Neural crest cell (in vitro differentiated cells): ENCODE data around the genes GNG13 and TPSAB1.

DNA sequence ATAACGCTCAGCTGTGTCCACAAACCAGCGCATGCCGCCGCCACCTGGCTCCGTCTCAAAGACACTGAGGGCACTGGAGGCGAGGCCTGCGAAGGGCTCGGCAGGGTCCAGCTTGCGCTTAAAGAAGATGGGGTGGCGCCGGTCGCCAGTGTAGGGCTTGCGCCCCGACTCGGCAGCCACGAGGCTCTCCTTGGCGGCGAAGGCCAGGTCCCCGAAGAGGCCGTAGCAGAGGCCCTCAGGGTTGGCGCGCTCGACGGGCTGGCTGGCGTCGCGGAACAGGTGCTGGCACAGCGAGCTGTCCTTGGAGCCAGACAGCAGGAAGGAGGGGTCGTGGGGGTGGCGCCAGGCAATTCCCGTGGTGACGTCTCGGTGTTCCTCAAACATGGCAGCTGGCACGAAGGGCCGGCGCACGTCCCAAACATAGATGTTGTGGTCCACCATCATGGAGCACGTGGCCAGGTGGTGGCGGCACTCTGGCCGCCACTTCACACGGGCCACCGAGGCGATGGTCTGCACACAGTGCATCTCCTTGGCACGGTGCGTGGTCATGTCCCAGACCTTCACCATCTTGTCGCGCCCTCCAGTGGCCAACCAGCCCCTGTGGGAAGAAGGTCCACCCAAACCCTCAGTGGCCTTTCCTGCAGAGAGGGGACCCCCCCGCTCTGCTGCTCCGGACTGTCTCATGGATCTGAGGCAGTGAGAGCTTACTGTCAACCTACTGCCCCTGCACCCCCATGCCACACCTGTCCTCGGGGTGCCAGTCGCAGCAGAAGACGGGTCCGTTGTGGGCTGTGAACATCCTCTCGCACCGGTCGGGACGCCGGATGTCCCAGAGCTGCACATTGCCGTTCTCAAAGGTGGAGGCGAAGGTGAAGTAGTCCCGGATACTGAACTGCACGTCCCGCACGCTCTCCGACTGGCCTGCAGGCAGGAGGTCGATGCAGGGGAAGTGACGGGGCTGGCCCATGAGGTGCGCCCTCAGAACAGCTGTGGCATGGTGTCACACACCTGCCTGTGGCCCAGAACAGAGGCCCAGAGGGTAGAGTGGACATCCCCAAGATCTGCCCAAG lies 3.0 kb upstream of the JMJD8 start:
- PRO-cap, result no peak

DNA sequence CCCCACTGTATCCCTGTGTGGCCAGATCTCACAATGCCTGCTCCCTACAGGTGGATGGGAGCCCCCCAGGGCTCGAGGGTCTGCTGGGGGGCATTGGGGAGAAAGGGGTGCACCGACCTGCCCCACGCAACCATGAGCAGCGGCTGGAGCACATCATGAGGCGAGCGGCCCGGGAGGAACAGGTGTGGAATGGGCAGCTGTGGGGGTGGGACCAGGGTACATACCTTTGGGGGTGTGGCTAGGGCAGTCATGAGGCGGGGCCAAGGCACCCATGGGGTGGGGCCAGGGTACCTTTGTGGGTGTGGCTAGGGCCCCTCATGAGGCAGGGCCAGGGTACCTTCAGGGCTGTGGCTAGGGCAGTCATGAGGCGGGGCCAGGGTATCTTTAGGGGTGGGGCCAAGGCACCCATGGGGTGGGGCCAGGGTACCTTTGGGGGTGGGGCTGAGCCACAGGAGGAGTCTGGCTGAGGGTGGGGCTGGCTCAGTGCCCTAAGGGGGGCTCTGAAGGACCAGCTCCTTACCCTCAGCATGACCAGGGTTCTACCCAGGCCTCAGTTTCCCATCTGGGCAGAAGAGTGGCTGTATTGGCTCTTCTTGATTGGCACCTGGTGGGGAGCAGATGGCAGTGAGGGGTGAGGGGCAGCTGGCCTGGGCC lies 3.5 kb downstream of the GNG13 start:
- PRO-cap, result no peak

DNA sequence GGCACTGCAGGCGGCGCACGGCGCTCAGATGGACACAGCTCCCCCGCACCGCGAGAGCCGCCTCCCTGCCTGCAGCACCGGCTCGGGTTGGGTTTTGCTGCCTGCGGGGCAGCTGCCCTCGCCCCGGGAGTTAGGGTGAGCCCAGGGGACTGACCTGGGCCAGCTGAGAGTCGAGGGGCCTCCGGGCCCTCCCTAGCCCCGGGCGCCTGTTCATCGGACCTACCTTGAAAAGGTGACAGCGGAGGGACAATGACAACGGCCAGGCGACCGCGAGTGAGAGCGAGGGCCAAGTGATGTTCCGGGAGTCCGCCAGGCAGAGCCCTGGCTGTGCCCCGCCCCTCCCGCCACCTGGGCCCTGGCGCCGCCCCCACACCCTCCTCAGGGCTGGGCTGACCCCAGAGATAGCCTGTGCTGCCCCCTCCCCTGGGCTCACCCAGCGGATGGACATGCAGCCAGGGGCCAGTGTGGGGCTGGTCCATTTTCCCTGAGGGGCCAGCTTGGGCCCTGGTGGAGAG lies at the start of gene GNG13:
Gene GNG13 (minus strand): TSS at position 292 of the 515 bp plus-strand sequence.
- PRO-cap, result no peak

- PRO-cap, result no peak
Measured at GRCh38 chr16:964472-965282, 6.1 kb downstream of the LMF1 start.

GRCh38 chr16:973366-973746 lies 2.6 kb upstream of the LMF1 start:
- PRO-cap, result no peak

DNA sequence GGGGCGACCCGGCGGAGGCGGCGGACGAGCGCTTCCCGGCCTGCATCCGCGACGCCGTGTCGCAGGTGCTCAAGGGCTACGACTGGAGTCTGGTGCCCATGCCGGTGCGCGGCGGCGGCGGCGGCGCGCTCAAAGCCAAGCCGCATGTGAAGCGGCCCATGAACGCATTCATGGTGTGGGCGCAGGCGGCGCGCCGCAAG lies 410 bp downstream of the SOX8 start:
- PRO-cap, result no peak

GRCh38 chr16:1082283-1083008 lies 9.9 kb downstream of the SSTR5 start:
- PRO-cap, result no peak

- PRO-cap, result no peak
Measured at GRCh38 chr16:1155297-1155769, 2.4 kb downstream of the CACNA1H start.

- PRO-cap, result no peak
Measured at GRCh38 chr16:1184412-1185064, 31.6 kb downstream of the CACNA1H start.

DNA sequence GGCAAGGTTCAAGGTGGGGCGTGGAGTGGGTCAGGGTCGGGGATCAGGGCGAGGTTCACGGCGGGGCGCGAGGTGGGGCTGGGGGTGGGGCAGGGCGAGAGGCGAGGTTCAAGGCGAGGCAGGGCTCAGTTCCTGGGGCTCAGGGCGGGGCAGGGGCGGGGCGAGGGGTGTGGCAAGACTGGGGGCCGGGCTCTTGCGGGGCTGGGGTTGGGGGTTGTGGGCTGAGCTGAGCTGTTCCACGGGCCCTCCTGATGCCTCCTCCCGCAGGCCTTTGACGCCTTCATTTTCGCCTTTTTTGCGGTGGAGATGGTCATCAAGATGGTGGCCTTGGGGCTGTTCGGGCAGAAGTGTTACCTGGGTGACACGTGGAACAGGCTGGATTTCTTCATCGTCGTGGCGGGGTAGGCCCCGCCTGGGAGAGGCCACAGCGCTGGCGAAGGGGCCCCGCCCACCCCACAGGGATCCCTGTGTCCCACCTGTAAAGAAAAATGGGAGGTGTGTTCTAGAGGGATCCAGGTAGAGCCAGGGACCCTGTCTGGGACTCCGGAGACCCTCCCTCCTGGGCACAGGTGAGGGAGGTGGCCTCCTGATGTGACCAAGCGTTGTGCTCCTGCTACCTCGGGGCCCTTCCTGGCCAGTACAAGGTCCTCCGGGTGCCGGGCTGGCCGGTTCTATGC lies 29.8 kb downstream of the TPSG1 start:
- PRO-cap, result no peak

DNA sequence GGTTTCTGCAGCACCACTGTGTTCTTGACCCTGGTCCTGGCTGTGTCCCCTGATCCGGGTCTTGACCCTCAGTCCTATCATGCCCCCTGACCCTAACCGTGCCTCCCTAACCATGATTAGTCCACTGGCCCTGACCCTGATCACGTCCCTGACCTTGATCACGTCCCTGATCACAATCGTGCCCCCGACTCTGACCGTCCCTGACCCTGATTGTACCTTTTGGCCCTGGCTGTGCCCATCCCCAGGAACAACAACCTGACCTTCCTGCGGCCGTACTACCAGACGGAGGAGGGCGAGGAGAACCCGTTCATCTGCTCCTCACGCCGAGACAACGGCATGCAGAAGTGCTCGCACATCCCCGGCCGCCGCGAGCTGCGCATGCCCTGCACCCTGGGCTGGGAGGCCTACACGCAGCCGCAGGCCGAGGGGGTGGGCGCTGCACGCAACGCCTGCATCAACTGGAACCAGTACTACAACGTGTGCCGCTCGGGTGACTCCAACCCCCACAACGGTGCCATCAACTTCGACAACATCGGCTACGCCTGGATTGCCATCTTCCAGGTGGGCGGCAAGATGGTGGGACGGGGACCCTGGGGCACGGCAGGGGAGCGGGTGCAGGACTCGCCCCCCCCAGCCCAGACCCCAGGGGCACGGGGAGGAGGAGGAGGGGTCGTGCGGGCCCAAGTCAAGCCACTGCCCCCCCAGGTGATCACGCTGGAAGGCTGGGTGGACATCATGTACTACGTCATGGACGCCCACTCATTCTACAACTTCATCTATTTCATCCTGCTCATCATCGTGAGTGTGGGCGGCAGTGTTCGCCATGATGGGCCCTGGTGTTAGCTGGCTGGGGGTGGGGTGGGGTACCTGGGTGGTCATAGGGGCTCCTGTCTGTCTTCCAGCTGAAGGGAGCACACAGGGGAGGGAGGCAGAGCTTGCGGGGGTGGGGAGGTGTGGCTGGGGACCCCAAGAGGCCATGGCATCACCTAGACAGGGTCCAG lies 24.8 kb downstream of the TPSG1 start:
- PRO-cap, result no peak

DNA sequence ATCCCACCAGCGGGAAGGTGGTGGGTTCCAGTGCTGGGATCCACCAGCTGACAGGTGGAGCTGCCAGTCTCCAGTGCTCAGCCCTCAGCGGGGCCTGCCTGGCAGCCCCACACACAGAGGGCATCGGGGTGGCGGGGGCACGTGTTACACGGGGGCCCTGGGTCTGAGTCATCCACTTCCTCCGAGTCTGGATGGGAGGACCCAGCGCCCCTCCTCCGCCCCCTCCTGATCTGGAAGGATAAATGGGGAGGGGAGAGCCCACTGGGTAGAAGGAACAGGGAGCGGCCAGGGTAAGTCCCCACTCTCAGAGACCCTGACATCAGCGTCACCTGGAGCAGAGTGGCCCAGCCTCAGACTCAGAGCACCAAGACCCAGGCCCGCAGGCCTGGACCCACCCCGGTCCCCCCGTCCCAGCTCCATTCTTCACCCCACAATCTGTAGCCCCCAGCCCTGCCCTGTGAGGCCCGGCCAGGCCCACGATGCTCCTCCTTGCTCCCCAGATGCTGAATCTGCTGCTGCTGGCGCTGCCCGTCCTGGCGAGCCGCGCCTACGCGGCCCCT lies at the start of gene TPSAB1:
Gene TPSAB1 (plus strand): TSS at position 267 of the 560 bp plus-strand sequence.
- PRO-cap, result no peak

DNA sequence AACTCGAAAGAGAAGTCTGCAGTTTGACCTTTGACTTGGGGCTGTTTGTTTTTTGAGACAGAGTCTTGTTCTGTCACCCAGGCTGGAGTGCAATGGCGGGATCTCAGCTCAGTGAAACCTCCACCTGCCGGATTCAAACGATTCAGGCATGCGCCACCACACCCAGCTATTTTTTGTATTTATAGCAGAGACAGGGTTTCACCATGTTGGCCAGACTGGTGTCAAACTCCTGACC lies 18.5 kb upstream of the UBE2I start:
- PRO-cap, result no peak

- PRO-cap, result no peak
Measured at GRCh38 chr16:1291232-1291948, 18.0 kb upstream of the UBE2I start.

DNA sequence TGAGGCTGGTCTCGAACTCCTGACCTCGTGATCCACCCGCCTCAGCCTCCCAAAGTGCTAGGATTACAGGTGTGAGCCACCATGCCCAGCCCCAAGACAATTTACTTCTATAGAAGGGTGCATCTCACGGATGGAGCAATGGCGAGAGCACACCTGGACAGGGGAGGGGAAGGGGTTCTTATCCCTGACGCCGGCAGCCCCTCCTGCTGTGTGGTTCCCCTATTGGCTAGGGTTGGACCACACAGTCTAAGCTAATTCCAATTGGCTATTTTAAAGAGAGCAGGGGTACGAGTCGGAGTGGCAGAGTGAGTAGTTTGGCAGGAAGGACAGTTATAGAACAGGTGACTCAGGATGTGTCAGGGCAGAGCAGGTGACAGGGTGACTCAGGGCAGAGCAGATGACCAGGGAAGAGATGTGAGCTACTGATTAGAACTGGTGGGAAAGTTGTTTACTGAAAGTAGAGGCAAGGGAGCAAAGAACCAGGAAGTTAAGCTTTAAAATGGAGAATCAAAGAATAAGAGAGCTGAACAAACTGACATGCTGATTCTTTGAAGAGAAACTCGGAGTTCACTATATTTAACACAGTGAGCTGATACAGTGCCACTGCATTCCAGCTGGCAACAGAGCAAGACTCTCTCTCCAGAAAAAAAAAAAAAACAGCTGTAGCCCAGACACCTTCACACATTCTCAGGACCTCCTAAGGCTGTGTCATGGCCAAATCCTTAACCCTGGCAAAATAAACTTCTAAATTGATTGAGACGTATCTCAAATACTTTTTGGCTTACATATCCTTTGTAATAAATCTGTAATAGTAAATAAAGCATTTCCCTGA lies 12.5 kb upstream of the UBE2I start:
- PRO-cap, result no peak

GRCh38 chr16:1332303-1333013 lies 987 bp upstream of the BAIAP3 start:
- PRO-cap, result no peak

DNA sequence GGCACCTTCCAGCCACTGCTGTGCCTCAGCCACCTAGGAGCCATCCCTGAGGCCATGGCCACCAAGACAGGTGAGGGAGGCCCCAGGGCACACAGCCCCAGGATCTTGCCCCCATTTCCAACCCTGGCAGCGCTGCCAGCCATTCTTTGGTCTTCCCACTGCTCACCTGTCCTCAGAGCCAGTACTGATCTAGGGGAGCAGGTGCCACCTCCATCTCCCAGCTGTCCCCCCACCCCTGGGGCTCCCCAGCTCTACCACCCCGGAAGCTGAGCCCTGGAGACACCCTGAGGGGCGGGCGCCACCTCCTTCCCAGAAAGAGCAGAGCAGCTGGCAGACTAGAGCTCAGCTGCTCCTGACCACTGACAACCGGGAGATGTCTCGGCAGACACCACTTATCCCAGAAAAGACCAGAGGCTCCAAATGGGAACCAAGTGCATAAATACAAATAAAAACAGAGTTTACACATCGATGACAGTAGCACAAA lies 12.0 kb downstream of the GNPTG start:
- PRO-cap, result no peak

DNA sequence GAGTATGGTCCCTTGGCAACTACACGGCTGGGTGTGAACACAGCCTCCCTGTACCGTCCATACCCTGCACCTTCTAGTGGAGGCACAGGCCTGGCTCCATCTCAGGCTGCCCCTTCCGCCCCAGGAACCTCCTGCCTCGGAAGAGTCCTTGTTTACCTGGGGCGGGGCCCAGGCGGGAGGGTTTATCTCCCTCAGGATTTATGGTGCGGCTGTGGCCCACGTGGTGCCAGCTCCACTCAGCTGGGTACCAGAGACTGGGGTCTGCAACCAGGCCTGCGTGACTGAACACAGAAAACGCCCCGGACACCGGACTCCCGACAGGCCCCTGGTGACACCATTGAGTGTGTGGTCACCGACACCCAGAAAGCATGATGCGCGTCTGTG lies 19.0 kb downstream of the UNKL start:
- PRO-cap, result no peak

DNA sequence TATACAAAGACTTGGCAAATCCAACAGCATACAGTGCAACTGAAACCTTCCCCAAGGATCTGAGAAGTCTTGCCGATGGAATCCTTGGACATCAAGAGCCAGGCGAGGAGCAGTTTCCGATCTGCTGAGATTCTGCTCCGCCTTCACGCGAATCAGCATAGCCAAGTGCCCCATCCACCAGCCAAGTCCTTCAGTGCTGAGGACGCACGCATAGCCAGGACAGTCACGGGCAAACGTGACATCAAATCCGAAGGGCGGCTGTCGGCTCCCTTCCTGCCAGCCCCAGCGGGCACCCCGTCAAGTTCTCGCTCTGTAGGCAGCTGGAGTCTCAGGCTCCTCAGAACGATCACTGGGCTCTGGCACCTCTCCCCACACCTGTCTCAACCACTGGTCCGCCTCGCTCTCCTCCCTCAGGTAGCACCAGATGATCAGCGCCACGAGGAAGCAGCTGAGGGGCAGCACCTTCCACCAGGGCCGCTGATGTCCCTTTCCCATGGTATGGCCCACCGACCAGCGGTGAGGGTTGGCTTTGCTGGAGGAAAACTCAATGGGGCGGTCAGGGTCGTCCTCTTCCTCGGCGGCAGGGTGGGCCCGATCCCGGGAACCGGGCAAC lies 492 bp downstream of the UQCC4 start:
- PRO-cap, result no peak

- PRO-cap, result no peak
Measured at GRCh38 chr16:1426875-1427594, 3.8 kb upstream of the PERCC1 start.